ENCODE data around the gene PYDC2.

DNA sequence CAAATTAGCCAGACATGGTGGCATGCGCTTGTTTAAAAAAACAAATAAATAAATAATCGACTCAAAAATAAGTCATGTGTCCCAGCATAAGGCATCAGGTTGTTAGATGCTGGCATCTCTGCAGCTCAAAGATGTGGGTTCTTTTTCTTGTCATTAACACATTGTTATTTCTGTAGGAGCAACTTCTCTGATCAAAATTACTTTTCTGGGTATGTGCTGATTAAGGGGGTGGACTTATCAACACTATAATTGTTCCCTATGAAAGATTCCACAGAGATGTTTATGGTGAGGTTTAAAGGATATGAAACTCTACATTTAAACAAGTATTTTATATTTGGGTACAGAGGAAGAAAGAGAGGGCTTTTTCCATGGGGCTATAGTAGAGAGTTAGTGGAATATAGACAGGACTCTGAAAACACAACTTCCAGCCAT is 294.0 kb upstream of the TPRG1 start:
- RRBS: no CpG with 5 or more reads among the region's 2 CpGs

DNA sequence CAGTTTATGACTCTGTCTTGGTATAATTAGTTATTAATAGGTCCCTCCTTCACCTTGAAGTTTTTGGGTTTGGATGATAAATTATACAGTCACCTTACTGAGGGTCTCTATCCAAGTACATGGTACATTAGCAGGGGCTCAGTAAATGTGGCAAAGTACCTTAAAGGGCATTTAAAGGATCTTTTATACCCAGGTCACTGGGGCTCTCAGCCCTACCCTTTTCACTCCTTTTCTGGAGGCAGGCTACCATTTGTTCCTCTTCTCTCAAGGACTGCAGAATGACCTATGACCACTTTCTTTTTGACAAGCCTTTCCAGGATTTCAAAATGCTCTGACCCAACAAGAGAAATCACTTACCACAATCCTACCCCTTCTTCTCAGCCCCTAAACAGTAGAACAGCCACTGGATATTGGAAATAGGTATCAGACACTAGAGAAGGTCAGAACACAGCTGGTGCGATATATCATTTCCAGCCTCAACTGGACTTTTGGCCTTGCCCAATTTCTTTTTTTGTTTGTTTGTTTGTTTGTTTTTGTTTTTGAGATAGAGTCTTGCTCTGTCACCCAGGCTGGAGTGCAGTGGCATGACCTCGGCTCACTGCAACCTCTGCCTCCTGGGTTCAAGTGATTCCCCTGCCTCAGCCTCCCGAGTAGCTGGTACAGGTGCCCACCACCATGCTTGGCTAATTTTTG is 221.7 kb upstream of the TPRG1 start:
- RRBS: no CpG with 5 or more reads among the region's 3 CpGs

GRCh38 chr3:189227022-189227834 is 55.5 kb downstream of the TPRG1 start:
- RRBS: no CpG with 5 or more reads among the region's 5 CpGs

DNA sequence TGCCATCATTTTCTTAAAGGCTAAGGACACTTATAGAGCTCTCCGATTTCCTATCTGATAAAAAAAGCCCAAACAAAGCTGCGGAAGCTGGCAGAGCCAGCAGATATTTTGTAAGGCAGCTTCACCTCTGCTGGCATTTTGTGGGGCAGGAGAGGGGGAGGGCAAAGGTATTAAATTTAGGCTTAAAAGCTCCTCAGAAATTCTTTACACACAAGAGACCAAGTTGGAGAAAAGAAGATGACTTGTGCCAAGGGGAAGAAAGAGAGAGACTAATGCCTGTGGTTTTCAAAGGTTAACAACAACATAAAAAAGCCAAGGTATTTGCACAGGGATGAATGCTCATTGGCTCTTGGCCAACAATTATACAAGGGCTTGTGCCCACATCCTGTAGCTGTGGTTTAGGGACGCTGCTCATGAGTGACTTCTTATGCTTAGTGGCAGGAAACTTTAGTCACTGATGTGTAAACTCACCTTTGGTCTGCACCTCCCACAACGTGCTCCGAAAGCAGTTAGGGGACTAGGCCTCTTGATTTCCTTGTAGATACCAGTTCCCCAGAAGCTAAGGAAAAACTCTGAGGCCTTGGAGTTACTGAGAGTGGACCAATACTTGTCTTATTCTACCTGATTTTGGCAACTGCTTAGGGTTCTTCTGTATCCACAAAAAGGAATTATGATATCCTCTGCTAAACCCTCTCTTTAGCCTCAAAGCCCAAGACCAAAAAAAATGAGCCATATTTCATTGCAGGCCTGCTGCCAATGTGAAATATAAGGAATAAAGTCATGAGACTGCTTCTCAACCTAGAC is 152.9 kb downstream of the TPRG1 start:
- RRBS: no CpG with 5 or more reads among the region's 5 CpGs

DNA sequence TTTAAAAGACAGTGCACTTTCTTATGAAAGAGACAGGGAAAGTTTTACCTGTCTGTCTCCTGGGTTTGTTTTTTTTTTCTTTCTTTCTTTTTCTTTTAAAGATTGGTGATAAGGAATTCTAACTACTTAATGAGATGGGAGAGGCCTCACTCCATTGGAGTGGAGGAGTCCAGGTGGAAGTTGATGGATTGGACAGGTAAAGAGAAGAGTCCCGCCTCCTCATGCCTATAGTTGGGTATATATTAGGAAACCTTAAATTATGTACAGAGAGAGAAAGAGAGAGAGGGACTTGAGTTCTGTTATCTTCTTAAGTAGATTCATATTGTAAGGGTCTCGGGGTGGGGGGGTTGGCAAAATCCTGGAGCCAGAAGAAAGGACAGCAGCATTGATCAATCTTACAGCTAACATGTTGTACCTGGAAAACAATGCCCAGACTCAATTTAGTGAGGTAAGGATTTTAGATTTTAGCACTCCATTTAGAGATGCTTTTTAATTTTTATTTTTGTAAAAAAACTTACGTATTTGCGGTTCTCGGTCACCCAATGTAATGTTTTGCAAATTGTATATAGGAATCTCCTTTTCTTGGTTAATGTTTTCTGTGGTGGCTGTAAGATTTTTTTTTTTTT is 158.3 kb downstream of the TP63 start:
- RRBS: no CpG with 5 or more reads among the region's 5 CpGs

DNA sequence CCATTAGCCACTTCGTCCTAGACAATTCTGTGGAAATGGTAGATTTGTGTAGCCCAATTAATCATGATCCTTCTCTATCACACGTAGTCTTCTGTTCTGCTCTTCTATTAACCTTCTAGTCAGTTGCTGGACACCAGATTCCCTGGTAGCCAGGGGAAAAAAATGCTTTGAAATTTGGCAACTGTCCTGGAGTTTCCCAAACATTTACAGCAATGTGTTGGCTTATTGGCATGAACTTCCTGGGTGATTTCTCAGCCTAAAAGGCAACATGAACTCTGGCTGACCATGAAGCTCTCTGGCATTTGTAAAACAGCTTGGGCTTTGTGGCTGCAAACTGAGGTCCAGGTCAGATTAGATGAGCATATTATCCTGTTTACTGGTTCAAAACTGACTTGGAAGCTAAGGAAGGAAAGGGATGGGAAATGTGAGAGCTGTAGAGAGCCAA is 139.1 kb downstream of the P3H2 start:
- RRBS: no CpG with 5 or more reads among the region's 2 CpGs

DNA sequence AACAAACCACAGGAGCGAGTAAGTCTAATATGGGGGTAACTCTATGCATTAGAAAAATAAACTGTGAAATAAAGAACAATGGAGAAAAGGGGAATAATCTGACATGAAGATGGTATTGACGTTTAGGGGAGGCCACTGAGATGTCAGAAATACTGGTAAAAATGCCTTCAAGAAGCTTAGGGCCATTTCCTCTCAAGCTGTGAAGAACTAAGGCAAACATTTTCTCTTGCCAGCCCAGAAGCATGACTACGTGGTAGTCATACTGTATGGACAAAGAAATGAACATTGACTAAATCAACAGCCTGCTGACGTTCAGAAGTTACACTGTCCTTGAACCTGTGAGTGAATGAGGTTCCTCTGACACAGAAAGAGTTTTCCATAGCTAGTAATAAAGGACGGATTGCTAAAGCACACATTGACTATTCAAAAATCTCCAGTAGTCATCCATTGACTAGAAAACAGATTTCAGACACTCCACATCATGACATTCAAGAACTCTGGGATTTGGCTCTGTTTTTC is 121.0 kb downstream of the P3H2 start:
- RRBS: no CpG with 5 or more reads among the region's 5 CpGs

- RRBS: no CpG with 5 or more reads among the region's 4 CpGs
Measured at GRCh38 chr3:190229608-190230406, 92.4 kb downstream of the CLDN1 start.

- RRBS: no CpG with 5 or more reads among the region's 2 CpGs
Measured at GRCh38 chr3:190320434-190320915, 1.8 kb downstream of the CLDN1 start.

DNA sequence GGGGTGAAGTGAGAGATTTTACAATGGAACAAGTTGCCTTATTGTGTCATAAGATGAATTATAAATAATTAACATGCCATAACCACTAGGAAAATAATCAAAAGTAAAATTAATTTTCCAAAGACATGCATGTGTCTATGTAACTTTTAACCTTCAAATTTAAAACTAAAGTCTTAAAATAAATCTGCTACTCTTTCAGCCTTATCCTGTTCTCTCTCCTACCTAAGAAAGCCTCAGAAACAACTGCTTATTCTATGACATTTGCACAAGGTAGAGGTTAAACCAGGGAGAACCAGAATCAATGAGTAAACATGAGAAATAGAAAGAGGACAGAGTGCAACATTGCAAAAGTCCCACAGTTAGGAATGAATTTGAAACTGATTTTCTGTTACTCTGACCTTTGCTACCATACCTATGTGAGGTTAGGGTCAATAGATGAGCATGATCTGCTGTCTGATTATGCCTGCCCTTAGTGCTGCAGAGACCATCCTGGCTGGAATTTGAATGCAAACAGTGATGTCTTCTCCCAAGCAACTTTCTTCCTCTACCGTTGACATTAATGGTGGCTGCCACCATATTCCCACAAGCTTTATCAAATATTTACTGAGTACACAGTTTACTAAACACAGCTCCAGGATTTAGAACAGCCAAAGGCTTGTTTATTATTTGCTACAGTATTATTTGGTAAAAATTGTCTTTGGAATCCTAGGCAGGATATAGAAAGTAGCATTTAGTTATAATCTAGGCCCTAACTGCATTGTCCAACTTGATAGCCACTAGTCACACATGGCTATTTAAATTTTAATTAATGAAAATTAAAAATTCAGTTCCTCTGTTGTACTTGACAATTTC is 8.7 kb upstream of the CLDN1 start:
- RRBS: no CpG with 5 or more reads among the region's 1 CpG

DNA sequence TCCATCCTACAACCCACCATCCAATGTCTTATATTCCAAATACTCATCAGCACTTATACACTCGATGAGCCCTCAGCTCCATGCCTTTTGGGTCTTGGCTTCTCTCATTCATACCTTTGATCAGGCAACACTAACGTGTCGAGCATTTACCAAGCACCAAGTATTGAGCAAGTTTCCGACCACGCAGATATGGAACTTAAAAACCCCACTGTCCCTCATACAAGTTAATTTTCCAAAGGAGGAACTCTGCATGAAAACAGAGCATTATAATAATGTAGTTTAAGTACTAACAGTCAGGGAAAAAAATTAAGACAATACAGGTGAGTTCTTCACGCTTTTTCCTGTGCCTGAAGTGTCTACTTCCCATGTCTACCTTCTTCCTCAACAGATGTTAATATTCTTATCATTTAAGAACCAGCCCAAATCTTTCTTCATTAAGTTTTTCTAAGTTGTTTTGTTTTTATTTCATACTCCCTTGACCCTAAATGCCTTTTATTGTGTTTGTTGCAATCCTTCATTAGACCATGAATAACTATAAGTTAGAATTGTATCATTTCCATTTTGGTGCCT is 102.9 kb downstream of the IL1RAP start:
- RRBS: no CpG with 5 or more reads among the region's 6 CpGs

DNA sequence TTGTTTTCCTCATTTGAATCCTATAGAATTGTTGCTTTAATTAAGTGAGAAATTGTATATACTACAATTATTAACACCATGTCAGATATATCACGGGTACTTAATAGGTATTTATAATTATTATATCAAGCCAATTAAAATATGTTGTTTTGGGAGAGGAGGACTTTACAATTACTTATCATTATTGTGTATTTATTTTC is 141.8 kb downstream of the GMNC start:
- RRBS: no CpG with 5 or more reads among the region's 1 CpG

GRCh38 chr3:190807503-190808335 is 54.8 kb downstream of the GMNC start:
- RRBS: no CpG with 5 or more reads among the region's 3 CpGs

GRCh38 chr3:190964800-190965786 is 102.6 kb upstream of the GMNC start:
- RRBS: no CpG with 5 or more reads among the region's 40 CpGs

DNA sequence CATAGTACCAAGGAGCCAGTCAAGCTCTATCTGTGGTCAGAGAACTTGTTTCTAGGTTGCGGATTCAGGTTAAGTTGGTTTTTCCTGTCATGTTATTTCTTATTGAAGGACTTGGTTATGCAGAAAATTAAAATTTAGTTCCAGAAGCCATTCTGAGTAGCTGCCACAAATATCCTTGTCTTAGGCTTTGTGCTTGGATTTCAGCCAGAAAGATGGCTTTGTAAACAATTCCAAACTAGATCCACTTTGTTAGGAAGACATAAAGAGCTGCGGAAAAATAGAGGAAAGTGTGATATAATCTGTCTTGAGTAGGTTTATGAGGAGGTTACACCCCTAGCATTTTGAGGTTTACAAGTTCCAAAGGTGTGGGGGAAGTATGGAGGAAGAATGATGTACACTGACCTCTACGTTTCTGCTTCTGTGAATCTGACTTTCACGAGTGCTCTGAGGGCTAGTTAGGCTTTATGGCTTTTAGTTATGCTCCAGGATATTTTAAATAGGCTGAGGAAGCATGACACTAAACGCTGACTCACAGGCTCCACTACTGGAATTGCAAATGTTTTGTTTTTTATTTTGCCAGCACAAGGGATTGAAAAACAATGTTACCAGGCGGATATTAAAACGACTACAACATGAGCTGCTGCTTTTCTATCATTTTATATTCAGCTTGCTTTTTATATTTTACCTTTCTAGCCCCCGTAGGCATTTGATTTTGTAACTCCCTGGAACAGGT is 46.3 kb upstream of the UTS2B start:
- RRBS: no CpG with 5 or more reads among the region's 8 CpGs

- RRBS: no CpG with 5 or more reads among the region's 6 CpGs
Measured at GRCh38 chr3:191460723-191461305, at the start of gene PYDC2. PYDC2 (plus strand) TSS chr3:191461163.

GRCh38 chr3:192644099-192644684 is 83.1 kb downstream of the FGF12 start:
- RRBS: no CpG with 5 or more reads among the region's 3 CpGs

DNA sequence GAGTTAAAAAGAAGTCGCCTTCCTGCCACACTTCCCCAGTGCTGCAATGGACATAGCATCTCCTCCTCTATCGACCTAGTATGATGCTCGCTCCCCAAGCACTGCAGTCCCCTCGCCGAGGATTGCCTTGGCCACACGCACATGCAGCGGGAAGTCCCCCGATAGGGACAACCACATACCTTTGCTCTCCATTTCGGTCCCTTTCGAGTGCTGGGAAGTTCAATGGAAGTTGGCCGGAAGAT is 418 bp downstream of the FGF12 start:
- RRBS: no CpG with 5 or more reads among the region's 11 CpGs

- RRBS: no CpG with 5 or more reads among the region's 13 CpGs
Measured at GRCh38 chr3:192887012-192887629, 30.5 kb downstream of the MB21D2 start.